ENCODE data around the genes SPSB2 and LRRC23.

DNA sequence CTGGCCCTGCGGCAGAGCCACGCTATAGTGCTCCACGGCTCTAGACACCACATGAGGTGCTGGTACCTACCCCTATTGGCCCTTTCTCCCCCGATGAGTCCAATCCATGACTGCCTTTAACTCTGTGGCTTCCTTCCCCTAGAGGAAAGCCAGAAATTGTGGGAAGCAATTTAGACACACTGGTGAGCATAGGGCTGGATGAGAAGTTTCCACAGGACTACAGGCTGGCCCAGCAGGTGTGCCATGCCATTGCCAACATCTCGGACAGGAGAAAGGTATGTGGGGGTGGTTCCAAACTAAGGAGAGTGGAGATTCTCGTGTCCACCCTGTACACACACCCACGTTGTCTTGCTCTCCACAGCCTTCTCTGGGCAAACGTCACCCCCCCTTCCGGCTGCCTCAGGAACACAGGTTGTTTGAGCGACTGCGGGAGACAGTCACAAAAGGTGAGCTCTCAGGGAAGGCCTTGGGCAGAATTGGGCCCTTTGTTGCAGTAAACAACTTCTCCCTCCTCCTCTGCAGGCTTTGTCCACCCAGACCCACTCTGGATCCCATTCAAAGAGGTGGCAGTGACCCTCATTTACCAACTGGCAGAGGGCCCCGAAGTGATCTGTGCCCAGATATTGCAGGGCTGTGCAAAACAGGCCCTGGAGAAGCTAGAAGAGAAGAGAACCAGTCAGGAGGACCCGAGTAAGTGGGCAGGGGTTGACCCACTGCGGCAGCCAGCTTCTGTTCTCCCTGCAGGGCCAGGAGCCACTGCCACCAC is 8.2 kb upstream of the GAPDH start:
- PRO-cap = no peak
- RAMPAGE, long total RNA, 2 experiments = no peak in any of the 2 experiments

DNA sequence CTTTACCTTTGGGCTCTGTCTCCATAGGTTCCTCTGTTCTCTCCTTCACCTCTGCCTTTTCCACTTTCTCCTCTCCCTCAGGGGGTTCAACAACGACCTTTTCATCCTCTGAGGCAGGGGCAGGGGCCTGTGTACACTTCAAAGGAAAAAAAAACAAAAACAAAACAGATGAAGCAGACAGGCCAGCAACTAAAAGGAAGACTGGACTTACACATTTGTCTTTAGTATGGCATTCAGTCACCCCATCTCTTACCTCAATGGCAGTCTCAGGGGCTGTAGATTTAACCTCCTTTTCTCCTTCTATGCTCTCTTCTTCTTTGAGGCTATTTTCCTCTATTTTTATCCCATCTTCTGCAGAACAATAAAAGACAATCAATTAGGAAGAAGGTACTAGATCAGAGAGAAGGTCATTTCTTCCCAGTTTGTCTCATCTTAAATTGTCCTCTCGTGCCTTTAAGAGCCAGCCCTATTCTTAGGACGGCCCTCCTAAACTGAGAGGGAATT is 13.0 kb upstream of the NOP2 start:
- PRO-cap = no peak
- RAMPAGE, long total RNA, 2 experiments = no peak in any of the 2 experiments

DNA sequence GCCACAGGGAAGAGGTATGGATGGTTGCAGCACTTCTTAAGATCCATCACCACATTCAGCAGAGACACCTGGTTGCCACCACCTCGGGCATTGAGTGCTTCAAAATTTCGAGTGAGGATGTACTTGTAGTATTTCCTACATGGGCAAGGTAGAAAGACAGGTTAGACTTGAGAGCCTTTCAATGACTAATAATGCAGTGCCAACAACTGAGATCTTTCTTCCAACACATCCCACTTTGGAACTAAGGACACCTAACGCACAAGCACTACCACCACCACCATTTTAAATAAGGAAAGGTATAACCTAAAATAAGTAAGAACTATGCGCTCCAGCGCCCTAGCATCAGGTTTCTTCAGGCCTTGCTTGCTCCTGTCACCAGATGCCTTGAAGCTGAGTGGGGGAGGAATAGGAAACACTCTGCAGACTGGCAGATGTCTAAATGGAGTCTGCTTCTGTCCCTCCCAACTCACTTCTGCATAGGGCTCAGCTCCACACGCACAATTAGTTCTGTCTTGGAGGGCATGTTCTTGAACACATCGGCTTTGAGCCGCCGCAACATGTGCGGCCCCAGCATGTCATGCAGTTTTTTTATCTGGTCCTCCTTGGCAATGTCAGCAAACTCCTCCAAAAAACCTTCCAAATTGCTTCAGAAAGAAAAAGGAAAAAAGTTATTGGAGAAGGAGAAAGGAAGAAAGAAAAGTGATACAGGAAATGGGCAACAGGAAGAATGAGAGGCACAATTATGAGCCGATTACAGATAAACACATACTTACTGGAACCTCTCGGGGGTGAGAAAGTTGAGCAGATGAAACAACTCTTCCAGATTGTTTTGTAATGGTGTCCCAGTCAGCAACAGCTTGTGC is 15.0 kb downstream of the CHD4 start:
- PRO-cap = no peak
- RAMPAGE, long total RNA, 2 experiments = no peak in any of the 2 experiments

- PRO-cap = no peak
- RAMPAGE, long total RNA, 2 experiments = no peak in any of the 2 experiments
These were observed 1.1 kb upstream of the CHD4 start for GRCh38 chr12:6607973-6608891.

DNA sequence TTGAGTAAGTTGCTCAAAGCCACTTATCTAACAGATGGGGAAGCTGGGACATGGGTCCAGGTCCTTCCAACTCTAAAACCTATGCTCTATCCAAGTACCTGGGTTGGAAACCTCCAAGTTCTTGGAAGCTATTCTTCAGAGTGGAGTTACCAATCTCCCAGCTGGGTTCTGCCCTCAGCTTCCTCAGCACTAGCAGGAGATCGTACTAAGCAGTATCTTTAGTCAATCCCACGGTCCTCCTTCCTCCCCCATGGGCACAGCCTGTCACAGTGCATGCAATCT is 5.3 kb upstream of the LPAR5 start:
- PRO-cap = no peak
- RAMPAGE, long total RNA, 2 experiments = no peak in any of the 2 experiments

GRCh38 chr12:6764909-6765372 is 1.2 kb upstream of the PTMS start:
- PRO-cap = no peak
- RAMPAGE, long total RNA, 2 experiments = no peak in any of the 2 experiments

- PRO-cap = no peak
- RAMPAGE, long total RNA, 2 experiments = no peak in any of the 2 experiments
These were observed 1.7 kb downstream of the PTMS start for GRCh38 chr12:6767564-6768472.

DNA sequence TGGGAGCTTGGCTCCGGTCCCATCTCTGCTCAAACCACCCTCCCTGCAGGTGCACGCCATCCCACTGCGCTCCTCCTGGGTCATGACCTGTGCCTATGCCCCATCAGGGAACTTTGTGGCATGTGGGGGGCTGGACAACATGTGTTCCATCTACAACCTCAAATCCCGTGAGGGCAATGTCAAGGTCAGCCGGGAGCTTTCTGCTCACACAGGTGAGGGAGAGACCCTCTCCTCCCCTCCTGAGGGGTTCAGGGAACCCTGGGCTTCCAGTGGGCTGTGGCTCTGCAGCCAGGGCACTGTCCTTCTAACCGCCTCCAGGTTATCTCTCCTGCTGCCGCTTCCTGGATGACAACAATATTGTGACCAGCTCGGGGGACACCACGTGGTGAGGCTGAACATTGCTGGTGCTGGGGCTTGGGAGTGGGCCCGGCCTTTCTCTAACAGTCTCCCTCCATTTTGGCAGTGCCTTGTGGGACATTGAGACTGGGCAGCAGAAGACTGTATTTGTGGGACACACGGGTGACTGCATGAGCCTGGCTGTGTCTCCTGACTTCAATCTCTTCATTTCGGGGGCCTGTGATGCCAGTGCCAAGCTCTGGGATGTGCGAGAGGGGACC is 2.7 kb downstream of the GNB3 start:
- PRO-cap = no peak
- RAMPAGE, long total RNA, 2 experiments = start-site peak on the plus strand in 1 of 2 experiments, centred at position 125 of the sequence, 9 reads per replicate

DNA sequence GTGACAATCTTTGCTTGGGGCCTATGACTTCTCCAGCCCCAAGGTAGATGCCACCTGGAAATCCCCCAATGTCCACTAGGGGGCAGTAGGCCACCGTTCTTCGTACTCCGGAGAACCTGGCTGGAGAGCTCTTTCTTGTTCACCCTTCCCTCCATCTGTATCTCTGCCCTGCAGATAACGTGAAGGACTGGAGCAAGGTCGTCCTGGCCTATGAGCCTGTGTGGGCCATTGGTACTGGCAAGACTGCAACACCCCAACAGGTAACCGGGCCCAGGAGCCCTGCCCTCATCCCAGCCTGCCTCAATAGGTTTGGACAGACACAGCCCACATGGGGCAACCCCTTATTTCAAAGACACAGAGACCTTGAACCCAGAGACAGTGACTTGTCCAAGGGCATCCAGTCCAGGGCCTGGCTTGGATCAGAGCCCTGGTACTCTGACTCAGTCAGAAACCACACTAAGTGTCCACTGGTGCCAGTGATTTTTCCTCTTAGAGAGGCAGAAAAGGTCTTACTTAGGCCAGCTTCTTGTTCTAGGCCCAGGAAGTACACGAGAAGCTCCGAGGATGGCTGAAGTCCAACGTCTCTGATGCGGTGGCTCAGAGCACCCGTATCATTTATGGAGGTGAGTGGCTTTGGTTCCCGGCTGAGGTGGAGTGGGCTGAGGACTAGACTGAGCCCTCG is 2.3 kb downstream of the TPI1 start:
- PRO-cap = no peak
- RAMPAGE, long total RNA, 2 experiments = no peak in any of the 2 experiments

DNA sequence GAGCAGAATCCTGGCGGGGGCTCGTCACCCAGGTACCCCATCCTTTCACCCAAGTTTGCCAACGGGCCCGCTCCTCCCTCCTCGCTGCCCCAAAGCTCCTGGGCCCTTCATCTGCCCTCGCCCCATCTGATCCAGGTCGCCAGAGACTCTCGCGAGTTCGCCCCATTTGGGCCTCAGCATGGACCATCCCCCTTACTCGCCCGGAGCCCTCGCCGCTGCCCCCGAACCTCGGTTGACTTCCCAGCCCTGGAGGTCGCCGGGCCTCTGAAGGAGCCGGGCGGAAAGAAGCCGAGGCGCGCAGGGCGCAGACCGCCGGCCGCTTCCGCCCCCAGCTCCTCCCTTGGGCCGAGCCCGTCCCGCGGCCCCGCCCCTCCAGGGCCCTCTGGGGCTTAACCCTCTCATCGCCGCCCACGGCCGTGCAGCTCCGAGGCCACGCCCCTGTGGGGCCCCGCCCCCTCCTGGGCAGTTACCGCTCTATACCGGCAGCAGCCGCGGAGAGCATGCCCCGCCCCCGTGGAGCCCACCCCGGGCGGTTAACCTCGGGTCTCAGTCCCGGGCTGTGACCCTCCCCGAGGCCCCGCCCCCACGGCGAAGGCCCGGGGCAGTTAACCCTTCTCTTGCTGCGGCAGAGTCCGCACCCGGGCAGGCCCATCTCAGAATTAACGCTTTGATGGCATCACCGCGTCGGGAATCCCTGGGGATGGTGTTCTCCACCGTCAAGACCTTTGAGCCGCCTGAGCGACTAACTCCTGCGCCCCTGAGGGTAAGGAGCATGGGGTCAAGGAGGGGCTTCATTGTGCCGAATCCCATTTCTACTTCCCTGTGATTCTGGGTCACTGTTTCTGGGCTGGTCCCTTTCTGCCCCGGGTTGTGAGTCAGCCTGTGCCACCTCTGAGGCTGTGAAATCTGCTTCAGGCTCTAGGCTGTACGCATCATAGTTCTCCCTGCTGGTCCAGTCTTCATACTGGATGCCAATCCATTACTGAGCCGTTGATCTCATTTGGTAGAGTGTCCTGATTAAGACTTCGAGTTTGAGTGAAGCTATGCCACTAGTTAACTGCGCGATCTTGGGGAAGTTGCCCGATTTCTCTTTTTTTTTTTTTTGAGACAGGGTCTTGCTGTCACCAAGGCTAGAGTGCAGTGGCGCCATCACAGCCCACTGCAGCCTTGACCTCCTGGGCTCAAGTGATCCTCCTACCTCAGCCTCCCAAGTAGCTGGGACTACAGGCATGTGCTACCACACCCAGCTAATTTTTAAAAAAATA is at the start of gene SPSB2:
TSS of gene SPSB2 (minus strand) at position 285 of the 1,265 bp plus-strand sequence.
- PRO-cap = bidirectional peak, plus-strand start at position 492 of the sequence, minus-strand start at position 339 of the sequence
- RAMPAGE, long total RNA, 2 experiments = start-site peak on the minus strand in 1 of 2 experiments, centred at position 300 of the sequence, 73 reads per replicate

- PRO-cap = no peak
- RAMPAGE, long total RNA, 2 experiments = no peak in any of the 2 experiments
These were observed 13.4 kb upstream of the SPSB2 start for GRCh38 chr12:6886174-6887133.

- PRO-cap = bidirectional peak, plus-strand start at chr12:6891225, minus-strand start at chr12:6891127
- RAMPAGE, long total RNA, 2 experiments = no peak in any of the 2 experiments
These were observed 13.4 kb upstream of the LRRC23 start for GRCh38 chr12:6890864-6891953.

DNA sequence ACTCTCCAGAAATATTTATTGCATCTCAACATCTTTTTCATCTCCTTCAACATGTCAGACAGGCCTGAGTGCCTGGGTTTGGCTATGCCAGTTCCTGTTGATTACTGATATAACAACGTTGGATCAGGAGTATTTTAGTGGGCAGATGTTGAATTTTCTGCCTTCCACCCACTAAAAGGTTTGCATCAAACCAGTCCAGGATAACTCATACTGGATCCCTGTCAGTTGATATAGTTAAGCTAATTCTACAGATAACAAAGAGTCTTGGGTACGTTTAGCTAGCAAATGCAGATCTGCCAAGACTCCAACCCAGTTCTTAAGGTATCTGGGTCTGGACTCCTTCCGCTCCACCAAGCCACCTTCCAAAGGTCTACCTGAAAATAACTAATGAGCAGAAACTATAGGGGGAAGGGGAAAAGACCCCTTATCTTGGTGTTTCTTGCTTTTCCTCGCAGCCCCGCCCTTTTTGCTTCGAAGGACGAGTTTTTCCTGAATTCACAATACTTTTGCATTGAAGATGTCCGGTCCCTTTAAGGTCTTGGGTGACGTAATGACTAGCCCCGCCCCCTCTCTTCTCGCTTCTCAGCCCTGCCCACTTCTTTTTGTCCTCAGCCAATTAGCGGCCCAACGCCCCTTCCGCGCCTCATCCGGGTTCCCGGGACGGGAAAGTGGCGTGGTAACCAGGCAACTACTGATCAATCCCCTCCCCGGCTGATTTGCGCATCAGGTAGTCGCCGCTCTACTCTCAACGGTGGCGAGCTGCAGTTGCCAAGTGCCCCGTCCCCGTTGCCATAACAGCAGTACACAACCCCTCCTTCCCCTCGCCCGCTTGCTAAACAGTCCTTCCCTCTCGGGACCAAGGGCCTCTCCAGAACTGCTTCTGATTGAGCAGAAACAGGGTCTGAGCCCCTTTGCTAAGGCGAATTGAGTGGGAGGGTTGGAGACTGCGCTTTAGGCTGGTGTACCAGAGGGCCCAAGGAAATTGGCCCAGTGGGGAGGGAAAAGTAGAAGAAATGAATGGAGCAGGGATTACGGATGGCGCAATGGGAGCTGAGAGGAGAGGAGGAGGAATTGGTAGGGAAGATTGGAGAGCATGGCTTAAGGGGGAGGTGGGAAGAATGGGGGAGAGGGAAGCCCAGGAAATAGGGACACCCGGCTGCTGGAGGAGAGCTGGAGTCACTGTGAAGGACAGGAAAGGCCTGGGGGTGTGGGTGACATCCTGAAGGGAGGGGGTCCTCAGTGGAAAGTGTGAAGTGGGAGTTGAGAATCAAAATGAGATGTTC is at the start of gene LRRC23:
TSS of gene LRRC23 (plus strand) at position 646 of the 1,283 bp plus-strand sequence.
- PRO-cap = unidirectional peak, plus-strand start at position 646 of the sequence
- RAMPAGE, long total RNA, 2 experiments = start-site peak on the plus strand in 2 of 2 experiments, centred at positions 641 to 659 of the sequence, 36 to 75 reads per replicate

- PRO-cap = bidirectional peak, plus-strand start at chr12:6927963, minus-strand start at chr12:6927609
- RAMPAGE, long total RNA, 2 experiments = start-site peak on the minus strand in 2 of 2 experiments, at chr12:6927561-6927615 at its widest, 5 to 6 reads per replicate
These were observed 409 bp upstream of the ATN1 start for GRCh38 chr12:6927171-6927929.

GRCh38 chr12:6951870-6952619 is 889 bp downstream of the PTPN6 start:
- PRO-cap = no peak
- RAMPAGE, long total RNA, 2 experiments = no peak in any of the 2 experiments

DNA sequence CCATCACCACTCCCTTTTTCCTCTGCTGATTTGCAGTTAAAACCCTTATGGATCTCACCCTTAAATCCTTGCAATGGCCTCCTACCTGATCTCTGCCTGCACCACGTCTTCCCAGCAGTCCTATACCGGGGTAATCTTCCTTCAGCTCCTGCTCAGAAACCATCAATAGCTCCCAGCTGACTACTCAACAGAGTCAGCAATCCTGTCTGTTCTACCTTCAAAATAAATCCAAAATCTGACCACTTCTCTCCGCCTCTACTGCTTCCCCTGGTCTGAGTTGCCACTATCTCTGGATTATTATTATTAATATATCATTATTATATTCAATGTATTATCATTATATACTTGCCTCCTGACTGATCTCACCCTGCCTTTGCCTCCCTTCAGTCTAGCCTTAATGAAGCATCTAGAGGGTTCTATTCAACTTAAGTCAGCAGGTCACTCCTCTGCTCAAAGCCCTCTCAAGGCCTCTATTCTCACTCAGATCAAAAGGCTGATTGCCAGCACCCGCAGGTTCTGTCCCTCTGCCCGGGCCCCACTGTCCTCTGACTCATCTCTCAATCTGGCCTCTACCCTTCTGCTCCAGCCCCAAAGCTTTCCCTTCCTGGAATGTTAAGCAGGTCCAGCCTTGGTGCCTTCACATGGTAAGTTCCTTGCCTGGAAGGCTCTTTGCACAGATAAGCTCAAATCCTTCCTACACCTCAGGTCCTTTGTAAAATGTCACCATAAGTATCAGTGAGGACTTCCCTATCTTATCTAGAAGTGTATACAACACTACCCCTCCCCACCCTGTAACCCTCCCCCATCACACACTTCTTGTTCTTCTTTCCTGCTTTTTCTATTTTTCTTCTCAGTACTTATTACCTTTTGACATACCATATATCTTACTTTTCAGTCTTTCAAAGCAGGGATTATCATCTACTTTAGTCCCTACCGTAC is 22.4 kb downstream of the LPCAT3 start:
- PRO-cap = no peak
- RAMPAGE, long total RNA, 2 experiments = no peak in any of the 2 experiments

- PRO-cap = bidirectional peak, plus-strand start at chr12:7108571, minus-strand start at chr12:7108377
- RAMPAGE, long total RNA, 2 experiments = start-site peak on the minus strand in 1 of 2 experiments, at chr12:7108338-7108499 at its widest, 77 reads per replicate
These were observed 765 bp downstream of the C1RL start for GRCh38 chr12:7107883-7109014.

GRCh38 chr12:7124272-7125008 is 4.2 kb downstream of the RBP5 start:
- PRO-cap = no peak
- RAMPAGE, long total RNA, 2 experiments = no peak in any of the 2 experiments

DNA sequence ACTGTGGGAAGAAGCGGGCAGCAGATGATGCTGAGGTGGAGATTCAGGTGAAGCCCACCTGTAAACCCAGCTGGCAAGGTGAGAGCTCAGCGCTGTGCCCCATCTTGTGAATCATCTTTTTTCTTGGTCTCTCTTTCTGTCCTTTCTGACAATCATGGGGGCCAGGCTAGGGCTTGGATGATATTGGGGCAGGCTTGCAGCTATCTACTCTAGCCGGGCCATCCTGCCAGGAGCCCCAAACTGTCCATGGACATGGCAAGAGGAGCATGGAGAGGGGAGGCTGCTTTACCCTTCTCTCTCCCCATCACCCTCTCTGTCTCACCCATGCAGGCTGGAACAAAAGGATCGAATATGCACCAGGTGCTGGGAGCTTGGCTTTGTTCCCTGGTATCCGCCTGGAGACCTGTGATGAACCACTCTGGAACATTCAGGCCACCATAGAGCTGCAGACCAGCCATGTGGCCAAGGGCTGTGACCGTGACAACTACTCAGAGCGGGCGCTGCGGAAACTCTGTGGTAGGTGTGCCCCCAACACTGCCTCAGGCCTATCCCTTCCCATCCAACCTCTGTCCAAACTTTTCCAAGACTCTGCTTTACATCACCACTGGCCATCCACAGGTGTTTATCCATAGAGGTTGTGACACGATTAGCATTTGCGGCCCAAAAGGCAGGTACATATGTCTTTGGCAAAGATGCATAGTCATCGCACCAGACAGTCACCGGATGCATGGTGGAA is 5.9 kb downstream of the CLSTN3 start:
- PRO-cap = no peak
- RAMPAGE, long total RNA, 2 experiments = no peak in any of the 2 experiments

- PRO-cap = no peak
- RAMPAGE, long total RNA, 2 experiments = no peak in any of the 2 experiments
These were observed 25.3 kb downstream of the CLSTN3 start for GRCh38 chr12:7155146-7156234.